Diencephalon (tissue), 2 donors: ENCODE measurements around a stretch of chr19.

- RAMPAGE, long total RNA = no peak
Measured at GRCh38 chr19:13195743-13196205, 45.6 kb downstream of the IER2 start.

- RAMPAGE, long total RNA = no peak
Measured at GRCh38 chr19:13461450-13462042, 44.7 kb downstream of the CACNA1A start.

DNA sequence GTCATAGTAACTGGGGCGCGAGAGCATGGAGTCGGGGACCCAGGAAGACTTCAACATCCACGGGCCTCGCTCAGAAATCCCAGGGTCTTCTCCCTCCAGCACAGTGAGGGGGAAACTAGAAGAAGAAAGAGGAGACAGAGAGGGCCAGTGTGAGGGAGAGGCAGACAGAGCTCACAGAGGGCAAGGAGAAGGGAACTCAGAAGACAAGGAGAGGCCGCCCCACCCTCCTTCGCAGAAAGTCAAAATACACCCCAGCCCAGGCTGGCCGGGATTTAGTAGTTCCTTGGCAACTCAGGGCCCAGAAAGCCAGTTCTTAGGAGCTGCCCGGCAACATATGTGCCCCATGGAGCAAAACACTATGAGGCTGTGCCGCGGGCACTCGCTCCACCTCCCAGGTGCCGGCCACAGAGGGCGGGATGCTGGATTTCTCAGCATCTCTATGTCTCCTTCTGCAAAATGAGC is 93.7 kb upstream of the CACNA1A start:
- RAMPAGE, long total RNA = no peak

DNA sequence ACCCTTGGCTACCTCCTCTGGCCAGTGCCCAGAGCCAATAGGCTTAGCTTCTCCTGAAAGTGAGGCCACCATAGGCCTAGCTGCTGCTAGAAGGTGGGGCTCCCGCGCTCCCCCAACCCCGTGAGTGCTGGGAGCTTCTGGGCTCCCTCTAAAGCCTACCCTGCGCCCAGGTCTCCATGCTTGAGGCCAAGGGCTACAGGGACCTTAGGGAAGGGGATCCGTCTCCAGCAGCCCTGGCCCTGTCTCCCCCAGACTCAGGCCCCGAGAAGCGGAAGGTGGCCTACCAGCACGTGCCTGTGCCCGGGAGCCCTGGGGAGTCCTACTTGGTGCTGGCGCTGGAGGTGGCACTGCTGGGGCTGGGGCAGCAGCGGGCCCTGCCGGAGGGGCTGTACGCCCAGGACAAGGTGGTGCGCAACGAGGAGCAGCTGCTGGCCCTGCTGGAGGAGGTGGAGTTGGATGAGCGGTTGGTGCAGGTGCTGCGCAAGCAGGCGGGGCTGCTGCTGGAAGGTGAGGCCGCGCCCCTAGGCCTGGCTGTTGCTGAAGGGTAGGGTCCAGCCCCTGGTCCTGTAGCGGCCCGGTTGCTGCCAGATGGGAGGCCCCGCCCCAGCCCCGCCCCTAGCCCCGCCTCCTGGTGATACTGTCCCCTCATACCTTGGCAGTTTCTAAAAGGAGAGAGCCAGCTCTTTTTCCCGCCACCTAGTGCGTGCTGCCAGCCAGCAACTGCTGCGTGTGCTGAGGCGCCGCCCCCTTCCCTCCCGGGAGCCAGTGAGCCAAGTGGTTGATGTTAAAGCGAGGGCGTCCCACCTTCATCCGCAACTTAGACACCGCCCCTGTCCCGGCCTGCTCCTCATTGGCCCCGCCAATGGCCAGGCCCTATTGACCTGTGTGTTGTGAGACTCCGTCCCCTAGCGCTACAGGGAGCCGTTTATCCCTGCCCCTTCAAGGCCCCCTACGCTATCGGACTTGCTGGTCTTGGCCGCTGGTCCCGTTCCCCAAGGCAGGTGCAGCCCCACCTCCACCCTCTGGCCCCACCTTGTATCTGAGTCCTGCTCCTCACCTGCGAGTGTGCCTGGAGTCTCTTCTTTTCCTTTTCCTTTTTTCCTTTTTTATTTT is 22.6 kb downstream of the ZSWIM4 start:
- RAMPAGE, long total RNA = no peak

DNA sequence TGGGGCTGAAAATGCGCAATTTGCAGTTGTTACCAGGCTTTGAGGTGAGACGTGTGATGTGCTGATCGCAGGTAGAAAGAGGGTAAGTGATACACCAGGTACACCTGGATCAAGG is 30.6 kb upstream of the NANOS3 start:
- RAMPAGE, long total RNA = no peak

GRCh38 chr19:13865477-13866781 is 11.0 kb upstream of the NANOS3 start:
- RAMPAGE, long total RNA = no peak

- RAMPAGE, long total RNA = no peak
Measured at GRCh38 chr19:13963104-13963578, 10.8 kb downstream of the DCAF15 start.

DNA sequence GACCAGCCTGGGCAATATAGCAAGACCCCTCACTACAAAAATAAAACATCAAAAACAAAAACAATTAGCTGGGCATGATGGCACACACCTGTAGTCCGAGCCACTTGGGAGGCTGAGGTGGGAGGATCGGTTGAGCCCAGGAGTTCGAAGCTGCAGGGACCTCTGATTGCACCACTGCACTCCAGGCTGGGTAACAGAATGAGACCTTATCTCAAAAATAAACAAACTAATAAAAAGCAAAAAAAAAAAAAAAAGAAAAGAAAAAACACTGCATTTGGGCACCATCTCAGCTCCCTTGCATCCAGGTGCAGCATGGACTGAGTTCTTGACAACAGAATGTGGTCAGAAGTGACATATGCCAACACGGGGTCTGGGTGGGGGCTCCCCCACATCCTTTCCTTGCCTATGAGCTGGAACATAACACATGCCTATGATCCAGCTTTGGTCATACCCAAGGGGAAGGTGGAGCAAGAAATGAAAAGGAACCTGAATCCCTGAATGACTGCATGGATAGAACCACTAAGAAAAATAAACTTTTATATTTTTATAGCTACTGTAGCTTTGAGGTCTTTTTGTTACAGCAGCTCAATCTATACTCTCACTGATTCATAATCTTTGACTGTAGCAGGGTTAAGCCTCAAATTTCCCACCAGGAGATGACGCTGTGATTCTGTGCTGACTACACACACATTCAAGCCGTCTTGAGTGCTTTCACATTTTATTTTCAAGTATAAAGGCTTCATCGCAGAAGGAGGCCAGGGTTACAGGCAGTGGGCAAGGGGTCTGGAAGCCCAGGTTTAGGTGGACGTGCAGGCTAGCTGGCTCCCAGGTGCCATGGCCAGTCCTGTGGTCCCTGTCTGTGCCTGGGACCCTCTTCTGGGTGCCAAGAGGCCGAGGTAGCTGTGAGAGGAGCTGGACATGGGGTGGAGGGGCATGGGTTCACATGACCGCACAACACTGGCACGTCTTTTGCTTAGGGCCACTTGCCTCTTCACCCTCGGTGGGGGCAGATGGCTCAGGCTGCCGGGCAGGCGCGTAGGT is 8.9 kb downstream of the PALM3 start:
- RAMPAGE, long total RNA = no peak

GRCh38 chr19:14091075-14092065 is 5.8 kb upstream of the C19orf67 start:
- RAMPAGE, long total RNA = no peak

GRCh38 chr19:14114720-14115338 is 2.7 kb downstream of the PRKACA start:
- RAMPAGE, long total RNA = no peak

DNA sequence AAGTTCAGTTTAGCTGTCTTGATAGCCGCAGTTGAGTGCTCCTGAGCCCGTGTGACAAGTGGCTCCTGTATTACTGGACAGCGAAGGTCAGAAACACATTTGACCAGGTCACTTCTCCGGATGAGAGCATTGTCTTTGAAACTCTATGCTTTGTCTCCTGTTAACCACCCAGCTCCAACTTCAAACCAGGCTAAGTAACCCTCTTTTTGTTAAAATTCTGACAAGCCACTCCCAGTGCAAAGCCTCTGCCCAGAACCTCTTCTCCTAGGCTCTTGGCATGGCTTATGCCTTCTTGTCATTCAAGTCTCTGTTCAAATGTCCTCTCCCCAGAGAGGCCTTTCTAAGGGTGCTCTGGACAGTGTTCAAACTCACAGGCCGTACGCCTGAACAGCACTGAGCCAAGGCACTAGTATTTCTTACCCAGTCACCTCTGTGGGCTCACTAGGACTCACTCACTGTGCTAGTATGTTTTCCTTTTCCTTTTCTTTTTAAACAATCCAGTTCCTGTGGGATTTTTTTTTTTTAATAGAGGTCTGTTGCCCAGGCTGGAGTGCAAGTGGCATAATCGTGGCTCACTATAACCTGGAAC is 2.1 kb upstream of the ASF1B start:
- RAMPAGE, long total RNA = no peak

- RAMPAGE, long total RNA = no peak
Measured at GRCh38 chr19:14206462-14207766, 945 bp upstream of the ADGRL1 start.

- RAMPAGE, long total RNA = no peak
Measured at GRCh38 chr19:14221375-14221613, 15.3 kb upstream of the ADGRL1 start.

GRCh38 chr19:14293346-14294003 is 87.5 kb upstream of the ADGRL1 start:
- RAMPAGE, long total RNA = start-site peak on the minus strand at chr19:14293584-14293609, 6 and 14 reads in 2 replicates

- RAMPAGE, long total RNA = no peak
Measured at GRCh38 chr19:14356316-14356830, 24.9 kb upstream of the ADGRE5 start.

- RAMPAGE, long total RNA = no peak
Measured at GRCh38 chr19:14395200-14396251, 14.3 kb downstream of the ADGRE5 start.

DNA sequence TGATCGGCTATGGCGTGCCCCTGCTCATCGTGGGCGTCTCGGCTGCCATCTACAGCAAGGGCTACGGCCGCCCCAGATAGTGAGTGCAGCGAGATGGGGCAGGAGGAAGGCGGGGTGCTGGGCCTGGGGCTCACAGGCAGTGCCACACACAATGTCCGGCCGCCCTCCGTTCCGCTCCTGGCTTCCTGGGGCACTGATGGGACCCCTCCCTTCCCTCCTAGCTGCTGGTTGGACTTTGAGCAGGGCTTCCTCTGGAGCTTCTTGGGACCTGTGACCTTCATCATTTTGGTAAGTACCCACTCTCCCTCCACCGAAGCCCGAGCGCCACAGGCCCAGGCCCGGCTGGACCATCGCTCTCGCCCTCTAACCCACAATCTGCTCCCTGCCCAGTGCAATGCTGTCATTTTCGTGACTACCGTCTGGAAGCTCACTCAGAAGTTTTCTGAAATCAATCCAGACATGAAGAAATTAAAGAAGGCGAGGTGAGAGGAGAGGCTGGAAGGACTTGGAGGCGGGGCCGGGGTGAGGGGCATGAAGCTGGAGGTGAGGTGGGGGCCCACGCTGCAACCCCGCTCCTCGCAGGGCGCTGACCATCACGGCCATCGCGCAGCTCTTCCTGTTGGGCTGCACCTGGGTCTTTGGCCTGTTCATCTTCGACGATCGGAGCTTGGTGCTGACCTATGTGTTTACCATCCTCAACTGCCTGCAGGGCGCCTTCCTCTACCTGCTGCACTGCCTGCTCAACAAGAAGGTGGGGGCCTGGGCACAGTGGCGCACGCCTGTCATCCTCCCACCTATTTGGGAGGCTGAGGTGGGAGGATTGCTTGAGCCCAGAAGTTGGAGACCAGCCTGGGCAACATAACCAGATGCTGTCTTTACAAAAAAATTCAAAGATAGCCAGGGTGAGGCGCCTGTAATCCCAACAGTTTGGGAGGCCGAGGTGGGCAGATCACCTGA is 12.4 kb downstream of the DDX39A start:
- RAMPAGE, long total RNA = no peak

DNA sequence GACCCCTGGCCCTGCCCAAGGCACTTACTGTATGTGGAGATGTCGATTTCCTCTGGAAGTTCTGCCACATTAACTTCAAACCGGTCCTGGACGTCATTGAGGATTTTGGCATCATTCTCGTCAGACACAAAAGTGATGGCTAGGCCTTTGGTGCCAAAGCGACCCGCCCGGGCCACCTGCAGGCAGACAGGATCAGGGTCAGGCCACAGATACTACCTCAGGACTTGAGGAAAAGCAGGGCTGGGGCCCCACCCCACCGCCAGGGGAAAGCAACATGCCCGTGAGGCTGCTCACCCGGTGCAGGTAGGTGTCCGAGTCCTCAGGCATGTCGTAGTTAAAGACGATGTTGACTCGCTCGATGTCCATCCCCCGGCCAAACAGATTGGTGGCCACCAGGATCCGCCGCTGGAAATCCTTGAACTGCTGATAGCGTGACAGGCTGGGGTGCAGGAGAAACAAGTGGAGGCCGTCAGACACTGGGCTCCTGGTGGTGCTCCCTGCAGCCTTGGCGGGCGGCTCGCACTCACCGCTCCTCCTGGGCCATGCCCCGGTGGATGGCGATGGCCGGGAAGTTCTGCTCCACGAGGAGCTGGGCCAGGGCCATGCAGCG is 10.0 kb downstream of the DDX39A start:
- RAMPAGE, long total RNA = no peak

- RAMPAGE, long total RNA = no peak
Measured at GRCh38 chr19:14419453-14420015, 393 bp upstream of the DDX39A start.

- RAMPAGE, long total RNA = no peak
Measured at GRCh38 chr19:14482336-14483027, 7.3 kb upstream of the PTGER1 start.